Mesenchymal stem cell of adipose (primary cell): ENCODE results near the gene DOCK10.

DNA sequence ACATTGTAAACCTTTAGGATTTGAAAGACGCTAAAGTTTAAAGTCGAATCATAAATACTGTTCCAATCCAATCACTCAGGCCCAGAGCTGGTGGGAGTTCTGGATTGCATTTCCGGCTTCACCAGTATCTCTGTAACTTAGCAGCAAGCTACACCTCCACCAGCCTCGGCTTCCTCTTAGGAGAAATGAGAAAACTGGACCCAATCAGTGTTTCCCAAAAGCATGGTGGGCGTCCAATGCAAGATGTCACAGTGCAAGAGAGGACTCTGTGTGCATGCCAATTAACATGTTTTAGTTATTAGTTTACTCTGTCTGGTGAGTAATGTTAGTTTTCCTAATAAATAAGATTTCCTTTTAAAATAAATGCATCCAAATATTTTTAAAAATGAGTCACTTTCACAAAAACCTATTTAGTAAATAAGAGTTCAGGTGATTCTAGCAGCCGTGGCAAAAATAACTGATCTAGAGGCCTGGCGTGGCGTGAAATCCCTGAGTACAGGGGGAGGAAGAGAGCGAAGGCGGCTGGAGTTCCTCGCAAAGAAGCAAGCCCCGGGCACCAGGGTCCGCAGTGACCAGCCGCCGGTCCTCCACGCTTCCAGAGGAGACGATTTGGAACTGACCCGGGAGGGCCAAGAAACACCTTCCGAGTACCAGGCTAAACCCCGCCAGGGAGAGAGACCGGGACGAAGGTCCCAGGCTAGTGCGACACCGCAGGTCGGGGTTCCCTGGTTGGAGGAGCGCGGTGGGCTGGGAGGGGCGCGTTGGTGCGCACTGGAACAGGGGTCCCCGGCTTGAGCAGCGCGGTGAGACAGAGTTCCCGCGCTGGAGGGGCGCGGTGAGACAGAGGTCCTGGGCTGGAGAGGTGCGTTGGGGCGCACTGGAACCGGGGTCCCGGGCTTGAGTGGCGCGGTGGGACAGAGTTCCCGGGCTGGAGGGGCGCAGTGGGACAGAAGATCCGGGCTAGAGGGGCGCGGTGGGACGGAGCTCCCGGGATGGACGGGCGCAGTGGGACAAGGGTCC, 1.1 kb downstream of the WDFY1 start:
- CAGE, long polyA plus RNA = no peak

GRCh38 chr2:224268293-224268851, 133.5 kb downstream of the FAM124B start:
- CAGE, long polyA plus RNA = no peak

DNA sequence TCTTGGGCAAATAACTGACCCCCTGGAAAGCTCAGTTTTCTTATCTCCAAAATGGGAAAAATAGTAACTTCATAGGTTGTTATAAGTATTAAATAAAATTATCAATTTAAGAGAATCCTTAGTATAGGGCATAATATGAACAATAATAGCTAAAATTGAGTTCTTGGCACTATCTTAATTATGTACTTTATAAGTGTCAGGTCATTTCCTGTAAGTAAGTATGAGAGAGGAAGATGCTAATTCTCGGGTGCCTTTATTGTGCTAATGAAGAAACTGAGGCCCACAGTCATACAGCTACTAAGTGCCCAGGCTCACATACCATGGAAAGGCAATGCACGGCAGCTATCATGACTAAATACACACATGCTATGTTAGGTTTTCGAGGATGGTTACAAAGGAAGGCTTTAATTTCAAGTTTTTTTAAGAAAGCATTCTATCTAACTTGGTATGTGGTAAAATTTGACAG, 2.2 kb downstream of the FAM124B start:
- CAGE, long polyA plus RNA = no peak

DNA sequence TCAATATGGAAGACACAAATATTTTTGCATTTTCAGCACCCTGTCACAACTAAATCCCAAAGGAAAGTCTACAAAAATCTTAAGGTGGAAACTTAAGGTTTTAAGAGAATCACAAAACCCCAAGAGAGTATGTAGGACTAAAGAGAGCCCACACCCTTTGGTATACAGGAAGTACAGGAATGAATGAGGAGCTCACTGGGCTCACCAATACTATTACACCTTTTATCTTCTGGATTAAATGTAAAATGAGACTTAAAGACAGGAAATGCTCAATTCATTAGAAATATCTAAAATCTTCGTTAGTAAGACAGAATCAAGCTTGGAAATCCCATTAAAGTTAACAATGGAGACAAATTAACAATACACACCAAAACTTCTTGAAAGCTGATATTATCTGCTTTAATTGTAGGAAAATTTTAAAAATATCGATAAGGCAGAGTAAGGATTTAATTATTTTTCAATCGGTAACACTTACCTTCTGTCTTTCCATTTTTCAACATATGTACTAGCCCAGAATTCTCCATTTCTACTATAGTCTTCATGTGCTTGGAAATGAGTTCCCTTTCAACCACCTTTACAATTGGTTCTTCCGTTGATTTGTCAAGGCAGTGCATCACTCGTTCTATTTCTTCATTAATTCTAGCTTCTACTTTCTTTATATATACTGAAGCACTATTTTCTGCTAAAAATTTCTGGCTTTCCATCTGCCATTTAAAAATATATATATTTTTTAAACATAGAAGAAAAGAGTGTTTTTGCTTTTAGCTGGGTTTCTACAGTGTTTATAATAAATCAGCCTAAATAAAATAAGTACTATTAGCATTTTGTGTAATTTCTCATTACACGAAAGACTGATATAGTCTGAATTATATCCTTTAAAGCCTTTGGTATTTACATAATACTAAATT, 74.0 kb downstream of the CUL3 start:
- CAGE, long polyA plus RNA = no peak

DNA sequence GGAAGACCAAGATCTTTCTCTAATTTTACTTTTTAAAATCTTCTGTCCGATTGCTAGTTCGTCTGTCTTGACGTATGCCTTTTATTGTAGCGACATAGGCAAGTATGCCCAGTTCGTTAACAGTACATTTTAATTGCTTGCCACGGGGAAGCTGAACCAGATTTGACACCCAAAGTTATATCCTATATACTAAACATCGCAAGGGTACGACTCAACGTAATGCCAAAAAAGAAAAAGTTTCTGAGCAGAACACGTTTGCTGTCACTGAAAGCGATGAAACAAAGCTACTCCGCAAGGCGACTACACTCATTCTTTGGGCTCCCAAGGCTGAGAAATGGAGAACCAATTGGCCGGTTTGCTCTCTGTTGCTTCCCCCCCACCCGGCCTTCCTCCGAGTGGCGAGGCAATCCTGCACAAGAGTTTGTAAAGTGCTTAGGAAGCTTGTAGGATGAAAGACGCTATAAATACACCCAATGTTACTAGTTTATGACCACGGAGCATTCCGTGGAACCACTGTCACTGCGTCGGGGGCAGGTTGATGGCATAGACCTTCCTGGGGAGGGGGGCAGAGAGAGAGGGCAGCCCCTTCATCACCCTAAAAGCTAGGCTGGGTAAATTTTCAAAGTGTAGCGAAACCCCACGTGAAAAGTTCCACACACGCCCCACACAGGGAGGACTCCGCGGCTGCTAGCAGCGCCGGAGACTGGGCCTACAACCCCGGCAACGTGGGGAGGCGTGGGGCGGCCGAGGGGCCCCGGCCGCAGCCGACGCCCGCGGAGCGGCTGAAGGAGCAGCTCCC, 1.1 kb downstream of the CUL3 start:
- CAGE, long polyA plus RNA = no peak

- CAGE, long polyA plus RNA = no peak
Observed at GRCh38 chr2:224638226-224638787, 53.1 kb upstream of the CUL3 start.

GRCh38 chr2:224947555-224948092, 94.6 kb downstream of the DOCK10 start:
- CAGE, long polyA plus RNA = no peak

GRCh38 chr2:225041928-225042912, at the start of gene DOCK10:
Gene DOCK10 (minus strand): TSS chr2:225042468.
- CAGE, long polyA plus RNA = no peak

DNA sequence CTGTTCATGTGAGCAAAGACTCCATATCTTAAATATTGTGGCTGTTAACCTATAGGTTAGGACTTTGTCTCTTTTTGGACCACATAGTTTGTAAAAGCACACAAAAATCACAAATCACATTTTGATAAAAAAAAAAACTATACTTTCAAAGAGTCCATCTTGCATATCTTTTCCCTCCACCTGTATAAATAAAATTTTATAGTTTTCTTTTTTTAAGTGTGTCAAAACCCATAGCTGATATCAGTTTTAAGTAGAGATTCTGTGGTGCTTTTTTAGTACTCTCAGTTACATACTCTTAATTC, 82.8 kb upstream of the DOCK10 start:
- CAGE, long polyA plus RNA = no peak

DNA sequence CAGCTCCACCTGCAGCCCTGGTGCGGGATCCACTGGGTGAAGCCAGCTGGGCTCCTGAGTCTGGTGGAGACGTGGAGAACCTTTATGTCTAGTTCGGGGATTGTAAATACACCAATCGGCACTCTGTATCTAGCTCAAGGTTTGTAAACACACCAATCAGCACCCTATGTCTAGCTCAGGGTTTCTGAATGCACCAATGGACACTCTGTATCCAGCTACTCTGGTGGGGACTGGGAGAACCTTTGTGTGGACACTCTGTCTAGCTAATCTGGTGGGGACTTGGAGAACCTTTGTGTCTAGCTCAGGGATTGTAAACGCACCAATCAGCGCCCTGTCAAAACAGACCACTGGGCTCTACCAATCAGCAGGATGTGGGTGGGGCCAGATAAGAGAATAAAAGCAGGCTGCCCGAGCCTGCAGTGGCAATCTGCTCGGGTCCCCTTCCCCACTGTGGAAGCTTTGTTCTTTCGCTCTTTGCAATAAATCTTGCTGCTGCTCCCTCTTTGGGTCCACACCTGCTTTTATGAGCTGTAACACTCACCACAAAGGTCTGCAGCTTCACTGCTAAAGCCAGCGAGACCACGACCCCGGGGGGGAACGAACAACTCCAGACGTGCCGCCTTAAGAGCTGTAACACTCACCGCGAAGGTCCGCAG, 345.2 kb downstream of the NYAP2 start:
- CAGE, long polyA plus RNA = no peak

- CAGE, long polyA plus RNA = no peak
Observed at GRCh38 chr2:226515328-226515966, 284.2 kb downstream of the IRS1 start.

DNA sequence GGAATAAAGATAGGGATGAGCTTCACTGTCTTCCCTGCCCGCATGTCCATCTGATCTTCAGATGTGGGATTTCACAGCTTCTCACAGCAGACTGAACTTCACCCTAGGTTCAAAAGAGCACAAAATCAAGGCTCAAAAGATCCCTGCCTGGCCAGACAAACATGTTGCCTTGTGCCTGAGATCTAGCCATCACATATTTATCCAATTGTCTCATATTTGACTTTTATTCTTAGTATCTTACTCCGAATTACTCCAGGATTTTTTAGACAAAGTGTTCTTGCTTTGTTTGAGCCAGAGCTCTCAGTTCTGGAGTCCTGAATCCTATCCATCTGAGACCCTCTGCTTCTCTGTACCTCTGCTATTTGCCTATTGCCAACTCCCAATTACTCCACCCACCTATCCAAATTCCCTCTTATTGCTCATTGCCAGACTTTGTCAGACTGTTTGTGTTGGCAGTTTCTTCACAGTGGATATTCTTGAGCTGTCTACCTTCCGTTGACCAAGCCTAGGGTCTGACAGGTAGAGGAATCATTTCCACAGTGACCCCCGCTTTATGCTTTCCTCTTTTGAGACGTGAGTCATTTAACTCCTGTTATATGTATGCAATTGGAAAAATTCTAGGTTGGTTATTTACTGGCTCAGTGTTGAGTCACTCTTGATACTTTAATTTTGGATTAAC, 187.9 kb downstream of the IRS1 start:
- CAGE, long polyA plus RNA = no peak

DNA sequence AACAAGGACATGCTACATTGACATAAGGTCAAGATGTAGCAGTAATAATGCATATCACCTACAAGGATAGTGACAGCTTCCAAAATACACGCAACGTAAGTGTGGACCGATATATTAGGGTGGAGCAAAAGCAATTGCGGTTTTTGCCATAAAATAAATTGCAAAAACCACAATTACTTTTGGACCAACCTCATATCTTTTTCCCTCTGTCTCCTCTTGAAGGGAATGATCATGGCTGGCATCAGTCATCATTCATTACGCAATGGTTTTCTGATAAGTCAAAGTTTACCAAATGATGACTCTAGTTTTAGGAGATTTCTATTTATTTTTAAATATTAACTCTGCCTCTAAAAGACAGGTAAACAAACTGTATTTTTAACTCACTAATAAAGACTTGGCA, 61.5 kb downstream of the IRS1 start:
- CAGE, long polyA plus RNA = no peak

GRCh38 chr2:226797538-226798033, 2.0 kb downstream of the IRS1 start:
- CAGE, long polyA plus RNA = no peak

GRCh38 chr2:226800922-226801971, 1.6 kb upstream of the IRS1 start:
- CAGE, long polyA plus RNA = no peak

DNA sequence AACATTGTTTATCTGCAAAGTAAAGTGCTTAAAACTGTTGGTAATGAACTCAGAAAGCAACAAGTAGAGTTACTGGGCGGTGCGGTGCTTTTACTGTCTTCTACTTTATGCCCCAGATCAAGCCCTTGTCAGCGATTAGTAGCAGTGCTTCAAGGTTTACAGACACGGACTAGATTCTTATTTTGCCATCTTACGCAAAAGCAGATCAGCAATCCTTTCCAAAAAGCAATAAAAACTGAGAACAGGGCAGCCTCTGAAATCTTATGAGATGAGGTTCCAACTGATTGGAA, 15.5 kb downstream of the COL4A3 start:
- CAGE, long polyA plus RNA = no peak

DNA sequence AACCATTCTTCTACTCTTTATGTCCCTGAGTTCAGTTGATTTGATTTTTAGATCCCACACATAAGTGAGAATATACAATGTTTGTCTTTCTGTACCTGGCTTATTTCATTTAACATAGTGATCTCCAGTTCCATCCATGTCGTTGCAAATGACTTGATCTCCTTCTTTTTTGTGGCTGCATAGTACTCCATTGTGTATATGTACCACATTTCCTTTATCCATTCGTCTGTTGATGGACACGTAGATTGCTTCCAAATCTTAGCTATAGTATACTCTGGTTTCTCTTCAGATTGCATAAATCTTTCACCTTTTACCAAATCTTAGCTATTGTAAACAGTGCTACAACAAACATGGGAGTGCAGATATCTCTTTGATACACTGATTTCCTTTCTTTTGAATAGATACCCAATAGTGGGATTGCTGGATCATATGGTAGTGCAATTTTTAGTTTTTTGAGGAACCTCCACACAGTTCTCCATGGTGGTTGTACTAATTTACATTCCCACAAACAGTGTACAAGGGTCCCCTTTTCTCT, 67.6 kb downstream of the COL4A3 start:
- CAGE, long polyA plus RNA = no peak

- CAGE, long polyA plus RNA = no peak
Observed at GRCh38 chr2:227325531-227326403, 716 bp downstream of the MFF start.

- CAGE, long polyA plus RNA = no peak
Observed at GRCh38 chr2:227781115-227781621, 32.5 kb upstream of the CCL20 start.

- CAGE, long polyA plus RNA = no peak
Observed at GRCh38 chr2:228771108-228771734, 499.9 kb downstream of the PID1 start.